Placental epithelial cell (primary cell): ENCODE measurements around a stretch of chr5.

DNA sequence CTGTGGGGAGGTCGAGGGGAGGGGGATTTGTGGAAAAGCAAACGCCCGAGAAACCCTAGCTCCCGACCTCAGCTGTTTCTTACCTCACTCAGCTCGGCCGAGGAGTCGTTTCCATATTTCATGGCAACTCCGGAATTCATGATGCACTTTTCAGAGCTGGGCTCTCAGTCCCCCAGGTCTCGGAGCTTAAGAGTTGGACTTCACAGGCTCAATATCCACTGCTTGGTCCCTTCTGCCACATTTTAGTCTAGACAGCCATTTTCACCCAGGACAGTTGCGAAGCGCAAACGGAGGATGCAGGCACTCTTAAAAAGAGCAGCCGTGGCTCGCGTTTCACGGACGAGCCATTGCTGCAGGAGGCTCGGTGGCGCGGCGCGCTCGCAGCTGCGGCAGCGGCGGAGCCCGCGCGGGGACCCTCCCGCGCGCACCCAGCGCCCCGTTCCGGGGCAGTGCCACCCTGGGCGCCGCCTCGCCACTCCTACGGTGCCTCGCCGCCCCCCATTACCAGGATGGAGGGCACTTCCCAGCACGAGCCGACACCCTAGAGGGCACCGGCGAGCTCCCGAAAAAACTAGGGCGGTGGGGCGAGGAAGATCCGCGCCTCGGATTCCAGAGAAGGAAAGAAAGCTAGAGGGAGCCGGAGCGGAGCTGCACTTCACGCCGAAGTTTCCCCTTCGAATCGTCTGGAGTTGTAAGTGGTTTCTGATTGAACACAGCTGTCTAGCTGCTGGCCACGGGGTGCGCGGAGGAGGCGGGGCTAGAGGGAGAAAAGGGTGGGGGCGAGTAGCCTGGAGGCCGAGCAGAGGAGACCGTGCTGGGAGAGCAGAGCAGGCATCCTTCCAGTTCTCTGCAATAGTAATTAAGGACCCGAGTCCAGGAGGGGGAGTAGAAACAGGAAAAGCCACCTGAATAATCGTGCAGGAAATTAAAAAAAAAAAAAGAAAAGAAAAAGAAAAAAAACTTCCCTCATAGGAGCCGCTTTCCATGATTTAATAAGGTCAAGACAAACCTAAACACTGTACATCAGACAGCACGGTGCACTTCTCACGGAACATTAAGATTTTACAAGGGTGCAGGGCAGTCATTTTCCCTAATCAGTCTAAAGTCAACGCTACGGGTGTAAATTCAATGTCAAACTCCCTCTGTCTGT, 140.2 kb downstream of the TSSK1B start:
- CAGE, long polyA plus RNA, result no peak

DNA sequence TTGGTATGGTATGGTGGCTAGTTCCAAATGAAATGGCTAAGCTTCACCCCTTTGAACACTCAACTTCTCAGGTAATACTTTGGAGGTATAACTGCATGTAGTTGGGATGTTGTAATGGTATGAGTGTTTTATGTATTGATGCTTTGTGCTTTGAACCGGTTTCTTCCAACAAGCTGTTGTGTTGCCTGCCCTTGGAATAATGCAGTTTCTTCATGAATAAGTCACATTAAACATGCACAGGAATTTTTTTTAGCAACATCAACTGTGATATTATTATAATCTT, 177.5 kb downstream of the YTHDC2 start:
- CAGE, long polyA plus RNA, result no peak

DNA sequence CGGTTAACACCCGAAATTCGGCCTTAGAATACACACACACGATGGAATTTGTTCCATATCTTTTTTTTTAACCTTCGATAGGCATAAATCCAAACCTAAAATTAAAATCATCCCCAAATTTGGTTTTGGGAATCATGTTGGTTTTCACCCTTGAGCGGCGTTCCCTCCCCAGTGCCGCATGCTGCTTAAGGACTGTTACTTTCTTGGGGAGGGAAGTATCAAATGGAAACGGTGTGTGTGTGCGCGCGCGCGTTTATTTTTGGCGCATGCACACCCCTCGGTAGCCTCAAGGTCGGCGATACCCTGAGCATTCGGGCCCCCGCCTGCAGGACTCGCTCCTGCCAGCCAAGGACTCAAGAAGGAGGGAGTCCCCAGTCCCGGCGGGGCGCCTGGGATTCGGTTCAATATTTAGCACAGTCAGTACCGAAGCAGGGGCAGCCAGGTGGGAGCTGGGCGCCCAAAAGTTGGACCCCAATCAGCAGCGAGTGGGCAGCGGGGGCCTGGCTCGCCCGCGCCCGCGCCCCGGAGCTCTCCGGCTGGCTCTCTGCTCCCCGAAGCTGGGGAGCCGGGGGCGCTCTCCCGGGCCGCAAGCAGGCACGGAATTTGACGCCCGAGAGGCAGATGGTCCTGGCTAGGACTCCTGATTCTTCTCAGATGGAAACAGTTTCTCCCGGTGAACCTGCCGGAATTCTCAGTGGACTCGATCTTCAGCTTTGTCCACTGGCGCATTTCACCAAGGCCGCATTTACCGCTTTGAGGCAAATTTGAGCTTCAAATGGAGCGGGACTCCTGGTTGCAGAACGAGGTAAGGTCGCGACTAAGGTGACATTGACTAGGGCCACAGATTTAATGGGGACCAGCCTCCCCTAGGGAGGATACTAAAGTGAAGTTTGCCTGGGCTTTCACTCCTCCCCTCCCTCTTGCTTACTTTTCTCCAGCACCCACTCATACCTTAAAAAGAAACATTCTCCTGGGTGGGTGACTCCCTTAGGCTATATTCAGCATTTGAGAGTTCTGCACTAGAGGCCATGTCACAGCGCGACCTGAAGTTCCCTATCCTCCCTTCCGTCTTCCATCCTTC, 305.8 kb upstream of the KCNN2 start:
- CAGE, long polyA plus RNA, result no peak

- CAGE, long polyA plus RNA, result no peak
These were observed 1.8 kb downstream of the KCNN2 start for GRCh38 chr5:114363269-114364420.

GRCh38 chr5:114478419-114478618, 116.4 kb downstream of the KCNN2 start:
- CAGE, long polyA plus RNA, result no peak

- CAGE, long polyA plus RNA, result no peak
These were observed 1.4 kb upstream of the TRIM36 start for GRCh38 chr5:115171052-115171659.

DNA sequence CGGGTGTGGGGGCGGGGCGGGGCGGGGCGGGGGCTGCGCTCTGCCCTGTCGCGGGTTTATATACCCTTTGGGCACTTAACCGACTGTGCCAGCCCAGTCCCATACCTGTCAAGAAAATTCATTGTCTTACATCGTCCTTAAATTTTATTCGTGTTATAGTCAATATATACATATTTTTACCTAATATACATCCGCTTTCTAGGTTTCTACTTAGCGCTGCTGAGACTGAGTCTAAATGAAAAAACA, 351 bp upstream of the CCDC112 start:
- CAGE, long polyA plus RNA, result no peak

GRCh38 chr5:115615517-115616280, 10.1 kb downstream of the TMED7 start:
- CAGE, long polyA plus RNA, result no peak

GRCh38 chr5:115616281-115616777, 9.5 kb downstream of the TMED7 start:
- CAGE, long polyA plus RNA, result no peak

- CAGE, long polyA plus RNA, result no peak
These were observed 83.1 kb upstream of the TMED7 start for GRCh38 chr5:115708921-115709425.

DNA sequence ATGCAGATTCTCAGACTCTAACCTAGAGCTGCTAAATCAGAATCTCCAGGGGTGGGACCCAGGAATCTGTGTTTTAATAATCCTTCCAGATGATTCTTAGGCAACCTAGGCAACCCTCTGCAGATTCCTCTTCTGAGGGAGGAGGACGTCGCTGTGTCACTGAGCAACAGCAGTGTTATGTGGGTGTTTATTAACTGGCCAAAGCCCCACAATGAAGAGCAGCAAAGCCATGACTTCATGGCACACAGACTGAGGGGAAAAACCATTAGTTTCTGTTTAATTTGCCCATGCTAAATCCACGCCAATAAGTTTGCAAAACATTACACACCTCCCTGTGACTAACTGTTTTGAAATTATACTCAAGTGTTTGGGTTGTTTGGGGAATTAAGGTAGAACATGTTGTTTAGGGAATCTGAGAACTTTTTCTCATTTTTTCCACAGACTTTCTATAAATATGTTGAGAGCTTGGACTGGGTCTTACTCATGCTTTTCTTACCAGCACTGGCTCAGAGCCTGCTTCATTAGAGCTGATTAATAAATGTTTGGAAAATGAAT, 83.8 kb upstream of the TMED7 start:
- CAGE, long polyA plus RNA, result no peak

DNA sequence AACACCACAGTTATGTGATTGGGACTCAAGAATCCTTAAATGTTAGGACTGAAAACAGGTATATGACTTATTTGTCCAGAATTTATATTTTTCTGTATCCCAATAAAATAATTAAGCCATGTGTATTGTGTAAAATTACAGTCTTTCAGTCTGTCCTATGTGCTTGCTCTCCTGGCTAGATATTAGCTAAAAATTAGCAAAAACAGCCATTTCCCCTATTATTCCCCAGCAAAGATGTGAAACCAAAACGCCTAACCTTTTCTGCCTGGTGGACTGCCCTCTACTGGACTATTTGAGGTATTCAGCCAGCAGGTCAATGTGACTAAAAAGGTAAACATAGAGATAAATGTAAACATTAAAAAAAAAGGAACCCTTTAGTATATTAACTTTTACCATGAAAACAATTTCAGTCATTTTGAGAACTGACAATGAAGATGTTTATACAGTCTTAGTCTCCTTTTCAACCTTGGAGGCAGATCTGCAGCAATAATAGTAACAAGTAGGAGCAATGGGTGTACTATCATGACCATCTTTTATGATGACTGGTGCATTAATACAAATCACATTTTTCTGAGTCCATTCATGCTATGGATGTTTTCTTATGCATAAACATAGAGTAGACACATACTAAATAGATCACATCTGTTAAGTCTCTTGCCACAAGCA, 10.2 kb downstream of the ATG12 start:
- CAGE, long polyA plus RNA, result no peak

DNA sequence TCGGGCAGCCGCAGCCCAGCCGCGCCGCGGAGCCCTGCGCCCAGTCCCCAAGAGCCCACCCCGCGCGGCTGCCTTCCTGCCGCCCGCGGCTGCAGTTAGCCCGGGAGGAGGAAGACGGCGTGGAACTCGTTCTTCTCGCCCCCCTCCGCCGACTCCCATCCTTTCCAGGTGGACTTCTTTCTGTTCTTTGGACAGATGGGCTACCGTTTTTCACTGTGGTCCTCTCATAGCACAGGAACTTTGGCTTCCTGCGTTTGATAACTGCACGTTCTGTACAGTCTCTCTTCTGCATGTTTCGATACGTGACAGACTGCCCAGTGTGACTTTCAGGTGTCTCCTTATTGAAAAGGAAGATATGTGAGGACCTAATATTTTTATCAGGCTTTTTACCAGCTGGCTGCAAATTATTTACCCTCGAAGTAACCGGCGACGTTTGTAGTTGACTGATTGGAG, 700 bp downstream of the AP3S1 start:
- CAGE, long polyA plus RNA, result no peak

- CAGE, long polyA plus RNA, result no peak
These were observed 15.7 kb downstream of the LVRN start for GRCh38 chr5:115977811-115978457.

- CAGE, long polyA plus RNA, result no peak
These were observed 109.0 kb downstream of the COMMD10 start for GRCh38 chr5:116193720-116194251.

- CAGE, long polyA plus RNA, result no peak
These were observed 152.0 kb downstream of the COMMD10 start for GRCh38 chr5:116236619-116237473.

DNA sequence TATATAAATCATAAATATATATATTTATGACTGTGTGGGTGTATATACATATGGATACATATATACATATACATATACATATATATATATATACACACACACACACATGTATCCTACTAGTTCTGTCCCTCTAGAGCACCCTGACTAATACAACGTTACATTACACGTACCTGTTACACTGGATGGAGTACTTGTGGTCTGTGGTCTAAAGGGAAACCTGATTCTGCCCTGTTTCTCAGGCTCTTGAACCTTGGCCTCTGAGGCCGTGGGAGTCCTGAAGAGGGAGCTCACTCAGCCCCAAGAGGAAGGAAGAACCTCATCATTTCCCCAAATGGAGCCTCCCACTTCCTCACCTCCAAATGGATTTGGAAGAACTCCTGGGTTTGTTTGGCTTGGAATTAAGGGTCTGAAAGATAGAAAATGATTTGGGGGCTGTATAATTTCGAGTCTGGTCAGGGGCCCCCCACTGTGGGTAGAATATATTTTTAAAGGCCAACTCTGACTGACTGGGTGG, 200.3 kb downstream of the SEMA6A start:
- CAGE, long polyA plus RNA, result no peak

GRCh38 chr5:116444569-116445187, 129.9 kb downstream of the SEMA6A start:
- CAGE, long polyA plus RNA, result no peak

DNA sequence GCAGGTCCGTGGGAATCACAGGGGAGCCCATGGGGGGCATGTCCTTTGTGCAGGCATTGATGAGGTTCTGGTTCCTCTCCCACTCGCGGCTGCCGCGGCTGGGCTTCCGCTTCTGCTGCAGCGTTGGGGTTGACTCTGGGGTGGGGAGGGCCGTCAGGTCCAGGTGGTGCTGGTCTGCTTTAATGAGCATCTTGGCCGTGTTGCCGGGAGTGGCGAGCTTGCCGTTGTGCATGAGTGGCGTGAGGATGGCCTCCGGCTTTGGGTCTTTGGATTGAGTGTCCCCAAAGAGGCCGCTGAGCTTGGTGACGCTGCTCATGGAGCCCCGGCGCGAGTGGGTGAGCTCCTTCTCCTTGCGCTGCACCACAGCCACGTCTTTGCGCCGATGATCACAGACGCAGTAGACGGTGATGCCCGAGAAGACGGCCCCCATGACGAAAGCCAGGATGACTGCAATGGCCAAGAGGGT, 127.3 kb downstream of the SEMA6A start:
- CAGE, long polyA plus RNA, result no peak

DNA sequence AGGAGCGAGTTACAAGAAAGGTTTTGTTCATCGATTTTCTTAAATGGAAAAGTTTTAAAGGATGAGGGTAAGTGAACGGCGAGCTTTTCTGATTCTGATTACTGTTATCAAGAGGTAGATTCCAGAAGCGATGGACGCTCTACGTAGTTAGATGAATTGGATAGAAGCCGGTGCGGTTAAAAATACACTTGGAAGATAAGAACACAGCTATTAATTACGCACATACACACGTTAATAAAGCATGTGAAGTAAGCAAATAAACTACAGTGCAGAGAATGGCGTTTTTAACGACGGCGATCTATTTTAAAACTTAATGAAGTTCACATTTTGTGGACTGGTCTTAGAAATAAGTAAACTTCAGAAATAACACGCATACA, 601 bp upstream of the SEMA6A start:
- CAGE, long polyA plus RNA, result no peak